Right lobe of liver (tissue), 4 donors: ENCODE measurements around a stretch of chr11.

DNA sequence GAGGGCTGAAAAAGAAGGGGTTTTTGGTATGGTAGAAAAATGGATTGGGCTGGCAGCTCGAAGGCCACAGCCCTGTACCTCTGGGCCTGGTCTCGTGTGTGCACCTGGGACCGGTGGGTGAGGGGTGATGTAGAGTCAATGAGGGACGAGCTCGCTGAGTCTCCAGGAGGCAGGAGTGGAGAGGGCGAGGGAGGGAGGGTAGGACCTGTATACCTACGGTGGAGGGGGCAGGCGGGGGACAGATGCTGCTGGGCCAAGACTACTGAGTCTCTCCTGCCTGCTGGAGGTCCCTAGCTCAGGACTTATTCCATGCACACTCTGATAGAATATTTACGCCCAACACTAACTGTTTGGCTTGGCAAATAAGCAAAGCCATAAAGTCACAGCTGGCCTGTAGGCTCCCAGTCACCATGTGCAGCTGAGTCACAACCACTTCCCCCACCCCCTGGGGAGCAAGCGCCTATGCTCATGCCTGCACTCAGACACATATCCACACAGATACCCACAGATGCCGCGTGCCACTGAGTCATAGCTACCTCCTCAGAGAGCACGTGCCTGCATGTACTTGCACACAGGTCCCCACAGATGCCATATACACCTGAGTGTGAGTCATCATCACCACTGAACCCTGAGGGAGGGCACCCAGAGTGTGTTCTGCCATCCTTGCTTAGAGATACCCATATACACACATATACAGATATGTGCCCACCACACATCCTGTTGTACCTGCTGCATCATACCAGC, 95.6 kb downstream of the SWAP70 start:
- PRO-cap, 4 experiments: peak in 1 of 4 experiments; most common minus-strand start position 412 of the sequence (in 1)
- RAMPAGE, long total RNA, 2 experiments: no peak in any of the 2 experiments

GRCh38 chr11:9858896-9859343, 195.0 kb downstream of the SWAP70 start:
- PRO-cap, 4 experiments: no peak in any of the 4 experiments
- RAMPAGE, long total RNA, 2 experiments: no peak in any of the 2 experiments

DNA sequence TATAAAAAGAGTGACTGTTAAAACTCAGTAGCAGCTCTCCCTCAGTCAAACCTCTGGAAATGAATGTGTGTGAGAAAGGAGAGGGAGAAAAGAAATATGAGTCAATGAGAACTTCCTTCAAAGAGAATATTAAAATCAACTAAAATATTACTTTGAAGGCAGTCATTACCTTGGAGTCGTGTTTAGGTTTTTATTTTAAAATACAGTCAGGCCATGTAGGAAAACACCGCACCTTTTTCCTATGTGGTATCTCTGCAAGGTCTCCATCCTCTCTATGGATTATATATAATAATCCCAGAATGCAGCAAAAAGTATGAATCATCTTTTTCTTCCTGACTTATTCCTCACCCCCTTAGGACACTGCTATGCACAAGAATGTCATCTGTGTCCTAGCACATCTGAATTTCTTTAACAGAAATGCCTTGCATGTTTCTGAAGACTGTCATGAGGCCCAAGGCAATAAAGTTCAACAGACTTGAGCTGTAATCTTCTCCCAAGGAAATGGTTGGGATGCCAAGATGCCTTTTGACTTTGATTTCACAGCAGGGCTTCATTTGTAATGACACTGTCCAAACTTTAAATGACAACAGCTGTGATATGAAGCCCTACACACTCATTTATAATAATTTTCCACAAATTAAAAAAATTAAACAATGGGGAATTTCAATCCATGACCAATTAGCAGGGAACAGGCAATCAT, 242.0 kb downstream of the SWAP70 start:
- PRO-cap, 4 experiments: no peak in any of the 4 experiments
- RAMPAGE, long total RNA, 2 experiments: no peak in any of the 2 experiments

DNA sequence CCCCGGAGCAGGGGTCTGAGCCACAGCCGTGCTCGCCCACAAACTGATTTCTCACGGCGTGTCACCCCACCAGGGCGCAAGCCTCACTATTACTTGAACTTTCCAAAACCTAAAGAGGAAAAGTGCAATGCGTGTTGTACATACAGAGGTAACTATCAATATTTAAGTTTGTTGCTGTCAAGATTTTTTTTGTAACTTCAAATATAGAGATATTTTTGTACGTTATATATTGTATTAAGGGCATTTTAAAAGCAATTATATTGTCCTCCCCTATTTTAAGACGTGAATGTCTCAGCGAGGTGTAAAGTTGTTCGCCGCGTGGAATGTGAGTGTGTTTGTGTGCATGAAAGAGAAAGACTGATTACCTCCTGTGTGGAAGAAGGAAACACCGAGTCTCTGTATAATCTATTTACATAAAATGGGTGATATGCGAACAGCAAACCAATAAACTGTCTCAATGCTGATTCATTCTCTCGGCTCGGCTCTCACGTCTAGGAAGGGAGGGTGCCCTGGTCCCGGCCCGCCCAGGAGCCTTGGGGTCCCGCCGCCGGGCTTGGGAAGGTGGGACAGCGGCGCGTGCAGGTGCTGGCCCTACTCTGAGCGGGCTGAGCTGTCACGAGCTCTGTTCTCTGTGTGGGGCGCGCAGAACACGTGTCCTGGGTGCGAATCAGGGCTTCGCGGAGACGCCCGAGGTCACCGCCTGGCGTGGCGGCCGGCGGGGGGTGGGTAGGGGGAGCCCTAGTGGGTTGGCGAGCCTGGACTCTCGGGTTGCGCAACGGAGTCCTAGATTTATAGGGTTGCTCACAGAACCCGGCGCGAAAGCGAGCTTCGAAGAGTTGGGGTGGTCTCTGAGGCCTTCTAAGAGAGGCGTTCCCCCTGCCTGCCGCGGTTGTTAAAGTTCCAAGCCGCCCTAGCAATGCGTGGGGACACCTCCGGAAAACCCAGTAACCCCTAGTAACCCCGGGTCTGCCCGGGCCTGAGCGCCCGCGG, 2.4 kb downstream of the ADM start:
- PRO-cap, 4 experiments: peak in 4 of 4 experiments; most common plus-strand start position 468 of the sequence (in 3); most common minus-strand start position 894 of the sequence (in 4)
- RAMPAGE, long total RNA, 2 experiments: no peak in any of the 2 experiments

- PRO-cap, 4 experiments: no peak in any of the 4 experiments
- RAMPAGE, long total RNA, 2 experiments: no peak in any of the 2 experiments
Measured at GRCh38 chr11:10350486-10350999, 45.7 kb downstream of the ADM start.

- PRO-cap, 4 experiments: no peak in any of the 4 experiments
- RAMPAGE, long total RNA, 2 experiments: no peak in any of the 2 experiments
Measured at GRCh38 chr11:10352182-10352827, 47.4 kb downstream of the ADM start.

DNA sequence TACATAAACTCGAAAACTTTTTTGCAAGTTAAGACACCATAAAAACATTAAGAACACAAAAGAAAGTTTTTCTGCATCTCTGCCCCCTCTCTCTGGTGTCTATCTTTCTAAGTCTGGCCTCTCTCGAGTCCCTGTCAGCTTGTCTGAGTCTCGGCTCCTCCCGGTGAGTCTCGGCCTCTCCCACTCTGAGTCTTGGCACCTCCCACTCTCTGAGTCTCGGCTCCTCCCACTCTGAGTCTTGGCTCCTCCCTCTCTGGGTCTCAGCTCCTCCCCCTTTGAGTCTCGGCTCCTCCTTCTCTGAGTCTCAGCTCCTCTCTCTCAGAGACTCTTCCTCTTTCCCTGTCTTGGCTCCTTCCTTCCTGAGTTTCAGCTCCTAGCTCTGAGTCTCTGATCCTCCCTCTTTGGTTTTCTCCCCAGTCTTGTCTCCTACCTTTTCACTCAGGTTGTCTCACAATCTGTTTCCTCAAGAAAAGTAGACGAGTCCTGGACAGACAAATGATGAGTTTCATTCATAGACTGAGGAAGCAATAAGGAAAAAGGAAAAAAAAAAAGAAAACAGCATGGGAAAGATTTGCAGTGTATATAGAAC, 72.5 kb upstream of the AMPD3 start:
- PRO-cap, 4 experiments: no peak in any of the 4 experiments
- RAMPAGE, long total RNA, 2 experiments: no peak in any of the 2 experiments

GRCh38 chr11:10388182-10388452, 66.9 kb upstream of the AMPD3 start:
- PRO-cap, 4 experiments: no peak in any of the 4 experiments
- RAMPAGE, long total RNA, 2 experiments: no peak in any of the 2 experiments

DNA sequence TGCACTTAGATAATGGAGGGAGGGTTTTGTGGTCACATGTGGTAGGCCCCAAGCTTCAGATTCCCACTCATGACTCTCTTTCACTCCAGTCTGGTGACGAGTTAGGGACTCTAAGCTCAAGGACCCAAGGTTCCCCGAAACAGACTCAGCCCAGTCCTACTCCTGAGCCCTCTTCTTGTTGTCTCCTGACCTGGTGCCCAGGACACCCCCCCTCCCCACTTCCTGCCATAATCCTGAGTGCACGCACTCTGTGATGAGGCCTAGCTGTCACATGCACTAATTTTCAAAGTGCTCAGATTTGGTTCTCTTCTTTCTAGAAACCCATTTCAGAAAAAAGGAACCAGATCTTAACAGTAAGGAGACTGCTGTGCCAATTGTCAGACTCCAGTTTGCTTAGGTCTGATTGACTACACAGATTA, 10.1 kb upstream of the AMPD3 start:
- PRO-cap, 4 experiments: peak in 1 of 4 experiments; most common plus-strand start position 353 of the sequence (in 1); most common minus-strand start position 187 of the sequence (in 1)
- RAMPAGE, long total RNA, 2 experiments: no peak in any of the 2 experiments

DNA sequence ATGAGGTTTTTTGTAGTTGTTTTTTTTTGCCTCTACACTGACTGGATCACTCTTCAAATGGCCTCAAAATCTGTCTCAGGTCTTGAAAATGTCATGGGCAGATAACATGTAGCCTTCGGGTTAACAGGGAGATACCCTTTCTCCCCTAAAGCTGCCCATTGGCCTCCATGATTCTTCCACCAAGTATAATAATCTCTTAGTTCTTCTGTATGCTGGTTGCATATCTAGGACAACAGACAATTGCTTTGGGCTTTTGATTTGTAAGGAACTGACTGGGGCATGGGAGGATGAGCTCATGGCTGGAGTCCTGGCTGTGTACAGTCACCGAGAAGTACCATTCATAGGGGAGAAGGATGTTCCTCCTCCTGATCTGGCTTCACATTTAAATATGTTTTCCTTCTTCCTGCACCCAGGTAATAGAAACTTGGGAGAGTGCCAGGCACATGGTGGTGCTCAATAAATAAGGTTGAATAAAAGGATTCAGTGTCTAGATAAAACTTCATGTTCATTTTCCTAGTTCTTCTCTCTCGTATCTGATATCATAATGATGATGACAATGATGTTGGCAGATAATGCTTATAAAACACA, 2.8 kb upstream of the AMPD3 start:
- PRO-cap, 4 experiments: no peak in any of the 4 experiments
- RAMPAGE, long total RNA, 2 experiments: no peak in any of the 2 experiments

DNA sequence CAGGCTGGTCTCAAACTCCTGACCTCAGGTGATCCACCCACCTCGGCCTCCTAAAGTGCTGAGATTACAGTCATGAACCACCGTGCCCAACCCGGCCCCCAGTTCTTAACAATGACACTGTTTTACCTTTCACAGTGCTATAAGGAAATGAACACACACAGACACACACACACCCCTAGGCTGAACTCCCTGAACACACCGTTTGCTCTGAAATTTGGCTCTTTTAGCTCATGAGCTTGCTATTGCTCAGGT, 2.2 kb downstream of the LYVE1 start:
- PRO-cap, 4 experiments: peak in 1 of 4 experiments; most common plus-strand start position 166 of the sequence (in 1); most common minus-strand start position 113 of the sequence (in 1)
- RAMPAGE, long total RNA, 2 experiments: no peak in any of the 2 experiments

DNA sequence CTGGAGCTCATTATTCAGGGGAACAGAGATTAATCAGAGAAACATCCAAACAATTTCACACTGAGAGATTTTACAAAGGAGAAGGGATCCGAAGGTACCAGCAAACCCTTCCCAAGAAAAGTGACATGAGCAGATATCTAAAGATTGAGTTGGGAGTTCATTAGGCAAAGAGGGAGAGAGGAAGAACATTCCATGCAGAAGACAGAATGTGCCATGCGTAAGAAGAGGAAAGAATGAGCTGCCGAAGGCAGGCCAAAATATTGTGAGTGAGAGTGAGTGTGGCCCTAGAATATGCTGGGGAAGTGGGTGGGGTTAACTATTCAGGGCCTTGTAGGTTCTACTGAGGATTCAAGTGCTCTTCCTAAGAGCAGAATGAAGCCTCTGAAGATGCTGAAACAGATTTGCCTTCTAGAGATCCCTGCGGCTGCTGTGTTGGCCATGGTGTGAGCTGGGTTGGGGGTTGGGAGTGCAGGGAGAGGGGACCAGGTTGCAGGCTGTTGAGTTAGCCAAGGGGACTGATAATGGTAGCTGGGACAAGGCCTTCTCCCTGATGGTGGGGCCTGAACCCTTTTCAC, 50.1 kb upstream of the LYVE1 start:
- PRO-cap, 4 experiments: no peak in any of the 4 experiments
- RAMPAGE, long total RNA, 2 experiments: no peak in any of the 2 experiments

DNA sequence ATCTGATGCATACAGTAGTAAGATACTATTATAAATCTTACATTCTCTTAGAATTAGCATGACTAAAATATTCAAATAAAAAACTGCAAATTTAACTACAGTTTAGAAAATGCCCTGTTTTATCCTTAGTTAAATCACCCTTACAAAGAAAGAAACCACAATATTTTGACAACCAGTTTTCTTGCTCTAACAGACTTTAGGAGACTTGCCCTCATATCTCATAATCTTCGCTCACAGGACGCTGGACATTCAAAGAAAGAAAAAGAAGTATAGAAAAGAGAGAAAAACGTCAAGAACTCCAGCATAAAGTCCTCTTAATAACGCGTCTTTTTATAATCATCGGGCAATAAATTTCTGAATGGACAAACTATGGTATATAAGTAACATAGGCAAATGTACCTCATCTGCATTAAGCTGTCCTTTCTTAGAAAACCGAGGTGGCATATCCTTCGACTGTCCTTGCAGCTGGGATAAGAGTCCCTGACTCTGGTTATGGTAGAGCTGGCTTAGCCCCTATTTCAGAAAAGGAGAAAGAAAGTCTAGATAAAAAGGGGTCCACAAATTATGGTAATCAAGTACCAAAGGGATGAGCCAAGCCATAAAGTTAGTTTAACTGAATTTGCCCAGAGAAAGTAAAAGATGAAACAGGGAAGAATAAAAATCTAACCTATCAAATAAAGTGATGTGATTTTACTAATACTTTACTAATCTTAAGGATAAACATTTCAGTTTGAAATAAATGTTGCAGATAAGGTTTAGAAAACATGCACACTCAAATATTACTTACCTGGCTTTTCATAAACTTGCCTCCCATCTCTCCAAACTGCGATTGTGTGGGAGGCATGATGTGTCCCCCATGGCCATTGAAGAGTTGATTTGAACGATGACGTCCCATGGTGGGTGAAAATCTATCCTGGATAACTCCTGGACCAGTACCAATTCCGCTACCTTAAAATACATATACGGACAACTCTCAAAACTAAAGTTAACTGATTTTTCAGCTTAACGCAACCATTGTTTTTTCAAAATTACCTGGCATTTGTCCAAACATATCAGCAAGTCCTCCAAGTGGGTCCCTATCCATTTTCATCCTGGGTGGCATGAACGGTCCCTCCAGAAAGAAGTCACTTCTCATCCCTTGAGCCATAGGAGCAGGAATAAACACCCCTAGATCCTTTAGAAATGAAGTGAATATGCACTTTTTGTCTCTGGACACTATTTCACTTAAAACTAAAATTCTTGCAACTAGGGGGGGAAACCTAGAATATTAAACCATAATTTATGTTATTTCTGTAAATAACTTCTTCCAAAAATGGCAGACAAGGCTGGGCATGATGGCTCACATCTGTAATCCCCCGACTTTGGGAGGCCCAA, 7.0 kb downstream of the EIF4G2 start:
- PRO-cap, 4 experiments: peak in 1 of 4 experiments; most common minus-strand start position 869 of the sequence (in 1)
- RAMPAGE, long total RNA, 2 experiments: start-site peak on the minus strand in 1 of 2 experiments, centred at positions 448 to 1,046 of the sequence, 235 to 699 reads per replicate

- PRO-cap, 4 experiments: no peak in any of the 4 experiments
- RAMPAGE, long total RNA, 2 experiments: no peak in any of the 2 experiments
Measured at GRCh38 chr11:11396158-11396997, 43.3 kb upstream of the CSNK2A3 start.

- PRO-cap, 4 experiments: no peak in any of the 4 experiments
- RAMPAGE, long total RNA, 2 experiments: no peak in any of the 2 experiments
Measured at GRCh38 chr11:11436646-11437332, 83.7 kb upstream of the CSNK2A3 start.

GRCh38 chr11:11620900-11621359, 875 bp downstream of the GALNT18 start:
- PRO-cap, 4 experiments: peak in 2 of 4 experiments; most common plus-strand start chr11:11621147 (in 1); most common minus-strand start chr11:11621026 (in 2)
- RAMPAGE, long total RNA, 2 experiments: no peak in any of the 2 experiments

GRCh38 chr11:11760280-11760799, 81.4 kb upstream of the USP47 start:
- PRO-cap, 4 experiments: no peak in any of the 4 experiments
- RAMPAGE, long total RNA, 2 experiments: no peak in any of the 2 experiments

GRCh38 chr11:11864910-11865585, 23.3 kb downstream of the USP47 start:
- PRO-cap, 4 experiments: no peak in any of the 4 experiments
- RAMPAGE, long total RNA, 2 experiments: no peak in any of the 2 experiments

- PRO-cap, 4 experiments: no peak in any of the 4 experiments
- RAMPAGE, long total RNA, 2 experiments: no peak in any of the 2 experiments
Measured at GRCh38 chr11:11910964-11911788, 69.4 kb downstream of the USP47 start.

DNA sequence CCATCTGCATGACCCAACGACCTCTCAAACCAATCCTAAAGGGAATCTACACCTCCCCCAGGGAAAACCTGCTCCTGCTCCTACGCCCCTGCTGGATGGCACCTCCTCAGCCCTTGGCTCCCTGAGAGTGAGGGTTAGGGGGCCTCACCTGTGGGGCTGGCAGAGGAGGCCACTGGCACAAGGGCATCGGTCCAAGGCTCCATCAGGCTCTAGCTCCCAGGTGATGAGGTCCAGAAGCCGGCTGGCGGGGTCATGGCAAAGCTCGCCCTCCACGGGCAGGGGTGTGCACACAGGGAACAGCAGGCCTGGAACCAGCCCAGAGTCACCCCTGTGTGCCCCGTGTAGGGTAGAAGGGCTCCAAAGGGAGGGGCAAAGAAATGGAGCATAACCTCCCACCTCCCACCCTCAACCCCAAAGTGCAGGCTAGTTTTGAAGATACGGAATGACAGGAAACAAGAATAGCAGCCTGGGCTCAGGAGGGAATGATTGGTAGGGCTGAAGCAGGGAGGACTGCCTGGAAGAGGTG, 42.7 kb downstream of the DKK3 start:
- PRO-cap, 4 experiments: no peak in any of the 4 experiments
- RAMPAGE, long total RNA, 2 experiments: no peak in any of the 2 experiments